Myometrial cell (primary cell): Measurements from ENCODE around the gene MYLK.

- RAMPAGE, long total RNA, result no peak
Observed at GRCh38 chr3:123522779-123523235, 62.0 kb downstream of the HACD2 start.

GRCh38 chr3:123613177-123613893, 28.5 kb upstream of the HACD2 start:
- RAMPAGE, long total RNA, result no peak

GRCh38 chr3:123679915-123680483, 95.1 kb upstream of the HACD2 start:
- RAMPAGE, long total RNA, result no peak

GRCh38 chr3:123702105-123702440, 117.2 kb upstream of the HACD2 start:
- RAMPAGE, long total RNA, result no peak

DNA sequence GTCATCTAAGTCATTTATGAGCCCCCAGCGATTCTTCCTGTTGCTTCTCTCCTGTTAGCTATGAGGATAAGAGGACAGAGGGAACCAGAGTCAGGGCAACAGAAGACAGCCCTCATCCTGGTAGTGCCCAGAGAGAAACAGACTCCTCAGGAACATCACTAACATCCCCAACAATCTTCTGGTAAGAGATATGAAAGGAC, 91.6 kb downstream of the MYLK start:
- RAMPAGE, long total RNA, result no peak

DNA sequence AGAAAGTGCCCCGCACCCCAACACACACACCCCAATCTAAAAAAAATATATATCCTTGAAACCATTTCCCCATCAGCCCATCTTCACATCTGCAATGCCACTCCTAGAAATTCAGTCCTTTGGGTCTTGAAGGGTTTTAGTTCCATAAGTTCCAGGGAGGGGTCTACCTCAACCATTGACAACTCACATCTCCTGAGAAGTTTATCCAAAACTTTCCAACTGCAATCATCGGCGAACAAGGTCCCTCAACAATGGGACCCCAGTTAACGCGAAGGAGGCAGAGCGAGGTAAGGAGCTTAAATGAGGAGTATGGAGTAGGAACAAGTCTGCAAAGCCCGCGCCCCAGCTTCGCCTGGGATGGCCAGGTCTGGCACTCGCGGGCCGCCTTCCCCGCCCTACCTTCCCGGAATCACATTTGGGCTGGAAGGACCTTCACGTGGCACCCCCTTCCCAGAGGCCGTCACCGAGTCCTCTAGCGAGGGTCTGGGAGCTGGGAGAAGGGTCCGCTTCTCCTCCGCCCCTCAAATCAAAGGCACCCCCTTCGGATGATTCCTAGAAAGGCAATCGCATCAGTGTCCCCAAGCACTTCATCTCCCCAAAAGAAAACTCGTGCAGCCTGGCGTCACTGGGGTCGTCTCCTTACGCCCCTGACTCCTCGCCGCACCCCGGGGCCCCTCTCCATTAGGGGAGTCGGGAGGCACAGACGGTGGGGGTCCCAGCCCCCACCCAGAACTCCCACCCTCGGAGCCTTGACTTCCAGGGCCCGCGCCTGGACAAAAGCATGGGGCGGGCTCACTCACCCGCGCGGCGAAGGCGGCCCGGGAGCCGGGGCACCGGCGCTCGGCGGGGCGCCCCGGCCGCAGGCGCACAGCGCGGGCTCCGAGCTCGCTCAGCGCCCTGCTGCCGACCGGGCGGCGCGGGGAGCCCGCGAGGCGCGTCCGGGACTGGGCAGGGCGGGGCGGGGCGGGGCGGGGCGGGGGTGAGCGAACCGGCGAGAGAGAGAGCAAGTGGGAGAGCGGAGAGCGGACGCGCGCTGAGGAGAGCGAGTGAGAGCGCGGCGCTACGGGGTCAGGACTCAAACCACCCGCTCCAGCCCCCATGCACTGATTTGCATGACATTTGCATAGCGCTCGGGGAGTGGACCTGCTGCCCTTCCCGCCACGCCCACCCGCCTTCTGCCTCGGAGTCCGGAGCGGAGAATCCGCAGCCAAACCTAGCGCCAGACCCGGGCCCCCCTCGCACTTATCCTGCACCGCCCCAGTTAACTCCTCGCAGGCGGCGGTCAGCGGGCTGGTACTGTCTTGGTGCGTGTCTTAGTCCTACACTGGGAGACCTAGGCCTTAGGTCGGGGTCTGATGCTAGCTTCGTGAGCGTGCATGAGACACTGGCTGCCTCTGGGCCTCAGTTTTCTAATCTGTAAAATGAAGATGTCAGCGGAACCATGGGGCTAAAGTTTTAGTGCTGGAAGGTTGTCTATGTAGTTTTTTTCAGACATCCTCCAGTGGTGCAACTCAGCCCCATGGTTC, at the start of gene MYLK:
MYLK (minus strand) TSS at position 927 of the 1,526 bp plus-strand sequence.
- RAMPAGE, long total RNA, result no peak

- RAMPAGE, long total RNA, result no peak
Observed at GRCh38 chr3:123948669-123949384, 12.2 kb downstream of the CCDC14 start.

- RAMPAGE, long total RNA, result no peak
Observed at GRCh38 chr3:124157048-124157453, 123.9 kb downstream of the KALRN start.

DNA sequence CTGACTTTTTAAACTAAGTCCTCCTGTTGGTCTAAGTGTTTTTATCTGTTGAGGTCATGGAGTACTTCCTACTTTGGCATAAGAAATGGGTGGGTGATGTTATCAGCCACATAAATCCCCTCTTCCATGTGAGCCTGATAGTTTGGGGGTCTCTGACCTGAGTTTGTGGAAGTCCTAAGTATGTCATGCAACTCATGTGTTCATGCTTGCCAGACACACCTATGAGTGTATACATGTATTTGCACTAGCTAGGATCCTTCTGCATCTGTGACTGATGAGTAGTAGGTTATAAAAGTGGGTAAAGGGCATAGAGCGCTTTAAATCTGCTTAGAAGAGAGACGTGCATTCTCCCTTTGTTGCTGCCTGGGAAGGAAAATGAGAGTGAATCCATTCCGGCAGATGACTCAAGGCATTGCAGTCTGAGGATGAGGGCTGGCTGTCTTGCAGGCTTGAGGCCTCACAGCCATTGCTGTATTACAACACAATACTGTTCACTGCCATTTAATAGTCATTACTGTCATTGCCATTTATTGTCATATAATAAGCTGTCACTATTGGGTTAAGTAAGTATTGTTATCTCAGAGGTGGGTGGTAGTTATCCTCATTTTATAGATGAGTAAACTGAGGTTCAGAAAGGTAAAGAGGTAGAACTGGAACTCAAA, 120.9 kb upstream of the UMPS start:
- RAMPAGE, long total RNA, result no peak

DNA sequence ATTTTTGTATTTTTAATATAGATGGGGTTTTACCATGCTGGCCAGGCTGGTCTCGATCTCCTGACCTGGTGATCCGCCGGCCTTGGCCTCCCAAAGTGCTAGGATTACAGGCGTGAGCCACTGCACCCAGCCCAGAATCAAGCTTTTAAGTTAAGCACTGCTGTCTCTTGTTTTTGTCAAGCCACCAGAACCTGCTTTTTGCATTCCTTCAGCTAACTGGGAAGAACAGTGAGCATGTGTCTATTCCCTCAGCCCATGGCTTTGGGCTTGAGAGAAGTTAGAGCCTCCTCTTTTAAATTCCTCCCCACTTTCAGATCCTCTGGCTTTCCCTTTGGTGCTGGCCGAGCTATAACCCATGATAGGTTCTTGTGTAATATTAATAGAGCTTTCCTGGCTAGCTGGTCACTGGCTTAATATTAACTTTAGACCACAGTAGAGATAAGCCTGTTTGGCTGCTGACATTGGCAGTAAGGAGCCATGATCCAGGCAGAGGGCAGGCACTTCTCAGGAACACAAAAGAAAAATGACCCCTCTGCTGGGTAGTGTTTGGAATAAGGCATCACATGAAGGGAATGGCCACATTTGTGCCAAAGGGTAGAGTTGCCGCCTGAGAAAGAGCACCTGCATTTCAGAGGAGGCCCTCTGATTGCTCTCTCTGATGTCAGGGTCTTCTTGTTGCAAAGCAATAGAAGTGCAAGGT, 65.5 kb upstream of the UMPS start:
- RAMPAGE, long total RNA, result no peak

DNA sequence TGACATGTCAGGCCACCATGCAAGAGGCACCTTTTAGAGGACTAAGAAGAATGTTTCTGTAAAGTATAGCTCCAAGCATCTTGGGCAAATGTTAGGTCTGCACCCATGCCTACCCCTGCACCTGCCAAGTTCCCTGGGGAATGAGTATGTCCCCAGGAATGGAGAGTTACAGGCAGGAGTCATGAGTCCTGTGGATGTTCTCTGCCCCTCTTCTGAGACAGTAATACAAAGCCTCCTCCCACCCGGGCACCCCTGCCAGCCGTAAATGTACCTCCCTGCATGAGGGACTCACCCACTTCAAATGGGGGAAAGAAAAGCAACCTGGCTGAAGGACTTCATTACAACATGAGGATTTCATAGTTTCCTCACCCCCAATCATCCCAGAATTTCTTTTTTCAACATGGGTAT, 30.1 kb upstream of the UMPS start:
- RAMPAGE, long total RNA, result no peak

GRCh38 chr3:124774192-124774595, 43.9 kb downstream of the UMPS start:
- RAMPAGE, long total RNA, result no peak

DNA sequence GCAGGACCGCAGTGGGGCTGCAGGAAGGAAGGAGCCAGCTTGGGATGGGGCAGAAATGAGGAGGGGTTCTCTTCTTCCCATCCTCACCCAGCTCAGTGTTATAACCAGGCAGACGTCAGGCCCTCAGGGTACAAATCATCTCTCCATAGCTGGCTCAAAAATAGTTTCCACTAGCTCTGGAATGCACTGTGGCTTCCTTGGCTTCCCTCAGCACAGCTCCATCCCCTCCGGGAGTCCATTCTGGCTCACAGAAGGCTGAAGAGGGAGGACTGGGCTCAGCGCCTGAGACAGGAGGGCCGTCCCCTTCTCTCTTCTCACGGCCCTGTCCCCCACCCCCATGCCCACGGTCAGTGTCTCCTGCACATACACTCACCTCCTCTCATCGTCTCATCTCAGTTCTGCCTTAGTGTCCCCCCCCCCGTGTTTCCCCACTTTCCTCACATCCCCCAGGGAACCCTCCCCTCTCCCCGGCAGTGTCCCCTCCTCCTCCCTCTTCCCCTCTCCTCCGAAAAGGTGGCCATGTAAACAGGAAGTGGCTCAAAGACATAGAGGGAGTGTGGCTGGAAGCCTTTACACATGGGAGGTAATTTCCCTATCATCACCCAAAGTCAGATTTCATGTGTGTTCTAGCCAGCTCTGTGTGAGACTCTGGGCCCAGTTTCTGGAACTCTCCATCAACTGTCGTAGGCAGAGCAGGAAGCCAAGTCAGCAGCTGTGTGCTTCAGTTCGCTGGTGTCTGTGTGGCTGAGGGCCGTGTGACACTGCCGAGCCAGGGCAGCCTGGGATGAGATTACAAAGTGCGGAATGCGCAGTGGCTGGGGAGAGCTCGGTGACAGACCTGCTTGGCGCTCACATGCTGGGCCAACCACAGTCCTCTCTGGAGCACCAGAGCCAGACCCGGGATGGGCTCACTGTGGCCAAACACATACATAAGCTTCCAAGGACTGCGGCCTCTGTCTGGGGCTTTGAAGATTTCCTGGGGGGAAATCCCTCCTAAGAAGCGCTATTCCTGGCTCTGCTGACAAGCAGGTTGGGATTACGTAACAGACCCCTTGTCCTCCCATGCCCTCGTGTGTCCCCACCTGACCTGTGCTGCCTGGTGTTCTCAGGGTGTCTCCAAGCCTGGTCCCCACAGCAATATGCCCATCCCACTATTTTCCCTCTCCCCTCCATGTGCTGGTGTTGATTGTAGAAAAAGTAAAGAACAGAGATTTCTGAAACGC, 50.5 kb downstream of the UMPS start:
- RAMPAGE, long total RNA, result no peak

DNA sequence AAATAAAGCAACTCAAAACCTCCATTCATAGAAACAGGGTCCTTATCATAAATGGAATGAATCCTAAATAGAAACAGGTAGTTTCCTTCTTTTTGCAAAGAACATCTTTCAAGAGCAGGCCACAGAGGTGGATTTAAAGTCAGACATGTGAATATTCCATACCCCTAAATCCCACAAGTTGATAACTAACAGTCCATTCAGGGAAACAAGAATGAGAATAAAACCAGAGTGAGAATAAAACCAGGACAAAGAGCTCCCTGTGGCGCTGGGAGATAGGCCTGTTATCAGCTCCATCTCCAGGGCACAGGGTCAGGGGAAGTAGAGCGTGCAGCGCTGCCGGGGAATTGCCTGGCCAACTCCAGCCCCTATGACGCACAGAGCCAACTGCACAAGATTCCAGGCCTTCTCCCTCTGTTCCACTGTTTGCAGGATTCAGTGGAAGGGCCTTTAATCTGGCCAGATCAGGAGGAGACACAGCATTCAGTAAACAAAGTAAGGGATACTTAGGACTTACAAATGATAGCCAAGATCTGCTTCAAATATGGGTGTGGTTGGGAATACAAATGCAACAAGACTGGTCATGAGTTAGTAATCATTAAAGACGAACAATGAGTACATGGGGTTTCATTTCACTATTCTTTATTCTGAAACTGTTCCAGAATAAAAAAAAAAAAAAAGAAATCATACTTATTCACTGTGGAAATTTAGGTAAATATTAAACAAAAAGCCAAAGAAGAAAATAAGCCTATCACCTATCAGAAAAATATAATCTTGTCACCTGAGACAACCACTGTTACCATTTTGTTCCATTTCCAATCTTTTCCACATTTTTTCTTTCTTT, 49.4 kb downstream of the ITGB5 start:
- RAMPAGE, long total RNA, result no peak

- RAMPAGE, long total RNA, result no peak
Observed at GRCh38 chr3:124873205-124873721, 13.9 kb downstream of the ITGB5 start.

- RAMPAGE, long total RNA, result no peak
Observed at GRCh38 chr3:125052144-125053175, 3.3 kb downstream of the HEG1 start.

- RAMPAGE, long total RNA, result no peak
Observed at GRCh38 chr3:125054455-125055215, 1.2 kb downstream of the HEG1 start.

- RAMPAGE, long total RNA, result no peak
Observed at GRCh38 chr3:125055216-125055942, 418 bp downstream of the HEG1 start.

GRCh38 chr3:125123890-125124222, 68.1 kb upstream of the HEG1 start:
- RAMPAGE, long total RNA, result no peak

DNA sequence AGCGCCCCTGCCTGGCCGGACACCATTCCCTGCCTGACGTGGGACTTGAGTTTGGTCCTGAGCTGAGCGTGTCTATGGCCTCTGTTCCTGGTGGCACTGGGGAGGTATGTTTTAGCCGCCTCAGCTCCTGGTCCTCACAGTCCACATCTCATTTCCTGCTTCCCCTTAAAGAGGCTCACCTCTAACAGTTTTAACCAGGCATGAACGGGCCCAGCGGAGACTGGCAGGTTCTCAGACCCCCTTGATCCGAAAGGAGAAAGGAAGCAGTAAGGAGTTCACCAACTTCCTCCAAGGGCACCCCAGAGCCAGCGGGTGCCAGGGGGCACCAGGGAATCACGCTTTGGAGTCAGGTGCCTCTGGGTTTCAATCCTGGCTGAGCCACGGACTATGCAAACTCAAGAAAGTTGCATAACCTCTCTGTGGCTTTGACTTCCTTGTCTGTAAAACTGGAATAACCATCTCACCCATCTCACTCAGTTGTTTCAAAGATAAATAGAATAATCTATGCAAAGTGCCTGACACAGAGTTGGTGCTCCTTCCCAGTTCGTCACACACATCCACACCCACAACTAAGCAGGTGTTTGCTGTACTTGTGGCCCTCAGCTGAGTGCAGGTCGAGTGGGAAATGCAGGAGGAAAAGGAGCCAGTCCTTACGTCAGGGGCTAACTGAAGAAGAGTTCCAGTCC, 48.5 kb downstream of the SLC12A8 start:
- RAMPAGE, long total RNA, result no peak